ENCODE measurements around the gene TRIM32.

- PRO-cap, result no peak
Observed at GRCh38 chr9:116355245-116355835, 201.7 kb downstream of the PAPPA start.

GRCh38 chr9:116687039-116688042, at the start of gene TRIM32:
TRIM32 (plus strand) TSS chr9:116687305.
- PRO-cap, result bidirectional peak, plus-strand start at chr9:116687331, minus-strand start at chr9:116687236

- PRO-cap, result unidirectional peak, plus-strand start at chr9:117487775
Observed at GRCh38 chr9:117487597-117488270, 72.9 kb upstream of the ASTN2 start.

DNA sequence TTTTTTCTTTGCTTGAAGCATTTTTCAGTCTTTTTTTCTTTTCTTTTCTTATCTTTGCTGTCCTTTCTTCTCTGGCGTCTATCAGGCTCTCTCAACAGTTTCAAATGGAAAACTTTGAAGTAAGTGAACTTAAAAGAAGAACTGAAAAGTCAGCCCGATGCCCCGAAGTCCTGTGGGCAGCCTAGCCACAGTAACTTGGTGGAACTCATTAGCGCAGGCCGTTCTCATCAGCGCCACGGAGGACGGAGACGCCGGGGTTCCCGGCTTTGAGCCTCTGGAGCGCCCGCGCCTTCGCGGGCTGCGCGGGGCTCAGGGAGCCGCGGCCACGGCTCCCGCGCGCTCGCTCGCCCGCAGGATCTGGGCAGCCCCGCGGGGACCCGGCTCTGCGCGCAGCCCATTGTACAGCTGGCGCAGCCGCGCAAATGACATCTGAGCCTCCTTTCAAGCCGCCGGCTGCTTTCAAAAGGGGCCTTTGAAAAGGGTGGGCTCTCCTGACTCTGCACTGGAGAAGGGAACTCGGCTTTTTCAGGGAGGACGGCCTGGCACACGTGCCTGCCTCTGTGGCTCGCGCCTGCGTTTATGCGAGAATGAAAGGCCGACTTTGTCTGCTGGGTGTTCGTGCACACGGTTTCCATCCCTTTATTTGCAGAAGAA, 40.7 kb downstream of the TLR4 start:
- PRO-cap, result unidirectional peak, plus-strand start at position 299 of the sequence; unidirectional peak, minus-strand start at position 353 of the sequence; bidirectional peak, plus-strand start at position 508 of the sequence, minus-strand start at position 353 of the sequence

GRCh38 chr9:120463961-120464674, 115.8 kb downstream of the CDK5RAP2 start:
- PRO-cap, result no peak

DNA sequence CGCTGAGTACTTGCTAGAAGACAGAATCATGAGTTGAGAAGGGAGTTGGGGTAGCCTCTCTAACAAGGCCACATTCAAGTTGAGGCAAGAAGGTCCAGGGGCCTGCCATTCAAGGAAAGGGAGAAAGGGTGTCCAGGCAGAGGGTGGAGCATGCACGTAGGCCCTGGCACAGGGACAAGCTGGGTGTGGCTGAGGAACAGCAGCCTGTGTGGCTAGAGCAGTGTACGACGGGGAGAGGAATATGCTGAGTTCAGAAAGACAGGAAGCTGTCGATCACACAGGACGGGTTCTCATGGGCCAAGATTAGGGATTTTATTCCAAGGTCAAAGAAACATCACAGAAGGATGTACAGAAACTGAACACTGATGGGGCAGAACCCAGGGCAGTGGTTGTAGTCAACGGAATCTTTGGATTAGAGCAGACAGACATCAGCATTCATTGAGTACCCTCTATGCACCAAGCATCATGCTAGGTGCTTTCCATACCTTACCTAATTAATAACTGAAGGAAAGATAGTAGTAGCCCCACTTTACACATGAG, 16.8 kb downstream of the CDK5RAP2 start:
- PRO-cap, result no peak

GRCh38 chr9:120571697-120572424, 8.1 kb downstream of the CDK5RAP2 start:
- PRO-cap, result bidirectional peak, plus-strand start at chr9:120572030, minus-strand start at chr9:120571989

DNA sequence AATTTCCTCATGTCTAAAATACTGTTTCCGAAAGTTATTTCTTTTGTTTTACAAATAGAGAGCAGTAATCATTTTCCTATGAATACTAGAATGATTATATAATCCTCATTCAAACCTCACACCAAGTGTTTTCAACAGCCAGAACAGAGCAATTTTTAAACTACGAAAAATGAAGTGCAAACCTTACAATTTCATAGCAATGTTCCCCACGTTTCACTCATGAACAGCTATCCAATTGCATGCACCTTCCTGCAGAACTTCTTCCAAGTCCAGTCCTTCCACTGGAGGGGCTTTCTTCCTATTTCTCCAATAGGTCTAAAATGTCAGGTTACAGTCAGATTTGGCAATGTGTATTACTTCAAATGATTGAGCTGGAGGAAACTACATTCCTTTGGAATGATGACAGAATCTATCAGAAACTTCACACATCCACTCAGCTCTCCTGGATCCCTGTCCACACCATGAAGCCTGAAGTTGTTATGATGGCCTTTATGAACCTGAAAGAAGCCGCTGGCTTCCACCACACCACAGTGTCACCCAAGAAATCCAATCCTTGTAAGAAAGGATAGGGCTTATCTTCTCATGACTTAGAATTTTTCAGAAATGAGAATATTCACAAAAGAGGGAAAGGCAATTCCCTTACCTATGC, 32.3 kb downstream of the FBXW2 start:
- PRO-cap, result no peak

- PRO-cap, result no peak
Observed at GRCh38 chr9:120890111-120890794, 13.3 kb upstream of the PHF19 start.

GRCh38 chr9:120919851-120920479, 6.6 kb downstream of the TRAF1 start:
- PRO-cap, result no peak

- PRO-cap, result no peak
Observed at GRCh38 chr9:120924465-120925383, 1.9 kb downstream of the TRAF1 start.

GRCh38 chr9:120927028-120927422, 429 bp upstream of the TRAF1 start:
- PRO-cap, result no peak

GRCh38 chr9:121161788-121162604, 39.7 kb downstream of the RAB14 start:
- PRO-cap, result no peak

DNA sequence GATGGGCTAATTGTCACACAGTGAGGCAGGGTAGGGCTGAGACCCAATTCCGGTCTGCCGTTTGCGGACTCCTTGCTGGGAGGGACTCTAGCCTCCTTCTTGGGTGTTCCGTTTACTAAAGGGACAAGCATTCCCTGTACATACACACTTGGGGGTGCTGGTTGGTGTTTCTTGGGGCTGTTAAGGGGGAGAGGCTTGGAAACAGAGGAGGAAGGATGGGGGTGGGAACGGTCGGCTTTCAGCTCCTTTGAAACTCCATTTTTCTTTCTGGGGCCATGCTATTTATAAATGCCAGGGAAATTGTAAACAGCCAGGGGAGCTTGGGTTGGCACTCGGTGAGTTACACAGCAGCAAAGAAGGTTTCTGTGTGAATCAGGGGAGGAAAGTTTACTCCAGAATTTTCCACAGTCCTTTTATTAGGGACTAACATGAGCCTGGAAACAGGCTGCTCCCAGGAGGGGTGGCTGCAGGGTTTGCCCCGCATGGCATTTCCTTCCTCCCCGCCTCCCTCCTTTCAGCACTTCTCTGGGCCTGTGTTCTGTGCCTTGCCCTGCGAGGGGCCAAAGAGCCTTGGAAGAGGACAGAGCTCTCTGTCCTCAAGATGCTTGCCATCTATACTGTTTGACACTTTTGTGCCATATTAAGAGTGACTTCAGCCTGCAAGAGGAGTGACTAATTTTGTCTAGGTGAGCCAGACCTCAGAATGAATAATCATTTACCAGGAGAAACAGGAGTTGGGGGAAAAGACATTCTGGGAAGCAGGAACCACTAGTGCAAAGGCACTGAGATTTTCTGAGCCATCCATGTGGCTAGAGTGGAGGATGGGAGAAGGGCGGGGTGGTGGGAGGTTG, 1.6 kb downstream of the GSN start:
- PRO-cap, result no peak

- PRO-cap, result unidirectional peak, minus-strand start at chr9:121278550; bidirectional peak, plus-strand start at chr9:121278942, minus-strand start at chr9:121278656
Observed at GRCh38 chr9:121278354-121279283, 10.7 kb downstream of the GSN start.

DNA sequence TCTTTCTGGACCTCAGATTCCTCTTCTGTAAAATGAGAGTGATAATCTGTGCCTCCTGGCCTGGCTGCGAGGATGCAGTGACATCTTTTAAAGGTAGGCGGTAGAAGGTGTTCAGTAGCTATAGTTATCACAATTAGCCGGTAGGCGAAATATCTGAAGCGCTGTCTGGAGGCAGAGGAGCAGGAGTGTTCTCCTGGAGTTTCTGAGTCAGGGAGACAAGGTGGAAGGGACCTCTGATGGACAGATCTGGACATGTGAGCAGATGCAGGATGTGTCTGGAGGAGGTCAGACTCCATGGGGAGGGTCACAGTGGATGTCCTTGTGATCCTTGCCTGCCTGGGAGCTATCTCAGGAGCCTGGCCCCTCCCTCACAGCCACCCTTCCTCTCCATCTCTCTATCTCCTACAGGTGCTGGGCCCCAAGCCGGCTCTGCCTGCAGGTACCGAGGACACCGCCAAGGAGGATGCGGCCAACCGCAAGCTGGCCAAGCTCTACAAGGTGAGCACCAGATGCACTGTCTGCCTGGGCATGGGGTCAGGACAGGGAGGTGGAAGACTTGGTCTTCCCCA, 45.6 kb downstream of the GSN start:
- PRO-cap, result no peak

DNA sequence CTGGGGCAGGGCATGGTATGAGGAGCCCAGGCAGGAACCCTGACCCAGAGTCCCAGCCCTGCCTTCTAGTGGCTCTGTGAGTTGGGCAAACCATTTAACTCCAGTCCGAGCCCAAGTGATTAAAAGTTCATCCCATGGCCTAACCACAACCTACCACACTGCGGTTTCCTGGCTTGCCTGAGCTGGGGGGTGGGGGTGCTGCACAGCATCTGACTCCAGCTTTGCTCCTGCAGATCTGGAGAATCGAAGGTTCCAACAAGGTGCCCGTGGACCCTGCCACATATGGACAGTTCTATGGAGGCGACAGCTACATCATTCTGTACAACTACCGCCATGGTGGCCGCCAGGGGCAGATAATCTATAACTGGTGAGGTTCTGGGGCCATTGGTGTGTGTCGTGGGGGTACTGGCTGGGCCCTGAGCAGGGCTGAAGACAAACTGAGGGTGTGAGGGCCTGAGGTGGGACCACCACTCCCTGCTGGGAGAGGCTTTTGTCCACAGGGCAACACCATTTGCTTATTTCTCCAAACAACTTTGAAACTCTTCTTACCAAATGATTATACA, 48.9 kb downstream of the STOM start:
- PRO-cap, result no peak

GRCh38 chr9:121321920-121322850, 47.9 kb downstream of the STOM start:
- PRO-cap, result no peak

GRCh38 chr9:121324162-121324875, 45.7 kb downstream of the STOM start:
- PRO-cap, result no peak

DNA sequence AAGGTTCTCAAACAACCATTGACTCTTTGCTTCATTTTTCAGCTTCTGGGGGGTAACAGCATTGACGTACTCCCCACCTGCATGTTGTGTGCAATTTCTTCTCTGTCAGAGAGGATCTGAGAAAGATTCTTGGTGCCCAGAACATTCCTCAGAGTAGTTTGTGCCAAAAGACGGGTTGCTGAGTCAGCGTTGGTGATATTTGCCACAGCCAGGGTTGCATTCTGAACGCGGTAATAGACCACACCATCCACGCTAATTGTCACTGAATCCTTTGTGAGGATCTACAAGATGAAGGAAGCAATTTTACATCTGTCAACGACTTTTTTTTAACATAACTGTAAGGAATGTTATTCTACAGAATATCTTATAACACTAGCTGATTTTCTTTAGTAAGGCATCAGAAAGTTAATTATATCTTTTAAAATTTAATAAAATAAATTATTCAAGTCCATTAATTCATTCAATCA, 21.0 kb downstream of the STOM start:
- PRO-cap, result no peak